ENCODE results near the gene MYMK.

DNA sequence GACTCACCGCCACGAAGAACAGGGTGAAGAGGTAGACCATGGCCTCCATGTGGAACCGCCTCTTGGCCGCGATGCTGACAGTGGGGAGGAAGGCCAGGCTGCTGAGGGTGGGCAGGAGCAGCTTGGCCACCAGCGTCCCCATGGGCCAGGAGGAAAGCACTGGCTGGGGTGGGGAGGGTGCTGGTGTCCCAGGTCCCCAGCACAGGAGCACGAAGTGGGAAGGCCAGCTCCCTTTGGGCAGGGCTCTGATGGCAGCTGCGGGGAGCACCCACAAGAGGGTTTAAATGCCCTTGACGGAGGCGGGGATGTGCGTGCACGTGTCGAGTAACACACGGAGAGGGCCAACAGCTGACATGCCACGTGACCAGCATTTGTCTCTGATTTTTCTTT, at the start of gene MYMK:
Gene MYMK (minus strand): TSS at position 257 of the 390 bp plus-strand sequence.
- RRBS: no CpG with 5 or more reads among the region's 15 CpGs

DNA sequence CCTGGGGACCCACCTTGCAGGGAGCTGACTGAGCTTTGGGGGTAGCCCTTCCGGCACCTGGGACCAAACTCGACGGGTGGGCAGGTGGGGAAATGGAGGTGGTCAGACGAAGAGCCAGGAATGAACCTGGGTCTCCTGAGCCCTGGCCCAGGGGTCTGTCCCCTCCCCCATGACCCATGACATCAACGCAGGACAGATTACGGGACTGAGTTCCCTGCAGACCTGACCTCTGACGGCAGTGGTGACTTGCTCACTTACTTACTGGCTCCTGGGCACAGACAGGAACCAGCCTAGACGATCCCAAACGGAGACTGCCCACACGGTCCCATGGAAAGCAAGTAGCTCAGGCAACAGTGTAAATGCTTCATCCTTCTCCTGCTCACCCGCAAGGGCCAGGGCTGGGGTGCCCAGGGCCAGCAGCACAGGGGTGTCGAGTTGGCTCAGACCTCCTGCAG, 5.4 kb downstream of the ADAMTSL2 start:
- RRBS: 95% methylated on average over 1 of the region's 12 CpGs

GRCh38 chr9:133634027-133634638, 2.0 kb upstream of the DBH start:
- RRBS: no CpG with 5 or more reads among the region's 24 CpGs

- RRBS: 70% methylated on average over 15 of the region's 31 CpGs
Measured at GRCh38 chr9:133711620-133712338, 26.4 kb downstream of the SARDH start.

DNA sequence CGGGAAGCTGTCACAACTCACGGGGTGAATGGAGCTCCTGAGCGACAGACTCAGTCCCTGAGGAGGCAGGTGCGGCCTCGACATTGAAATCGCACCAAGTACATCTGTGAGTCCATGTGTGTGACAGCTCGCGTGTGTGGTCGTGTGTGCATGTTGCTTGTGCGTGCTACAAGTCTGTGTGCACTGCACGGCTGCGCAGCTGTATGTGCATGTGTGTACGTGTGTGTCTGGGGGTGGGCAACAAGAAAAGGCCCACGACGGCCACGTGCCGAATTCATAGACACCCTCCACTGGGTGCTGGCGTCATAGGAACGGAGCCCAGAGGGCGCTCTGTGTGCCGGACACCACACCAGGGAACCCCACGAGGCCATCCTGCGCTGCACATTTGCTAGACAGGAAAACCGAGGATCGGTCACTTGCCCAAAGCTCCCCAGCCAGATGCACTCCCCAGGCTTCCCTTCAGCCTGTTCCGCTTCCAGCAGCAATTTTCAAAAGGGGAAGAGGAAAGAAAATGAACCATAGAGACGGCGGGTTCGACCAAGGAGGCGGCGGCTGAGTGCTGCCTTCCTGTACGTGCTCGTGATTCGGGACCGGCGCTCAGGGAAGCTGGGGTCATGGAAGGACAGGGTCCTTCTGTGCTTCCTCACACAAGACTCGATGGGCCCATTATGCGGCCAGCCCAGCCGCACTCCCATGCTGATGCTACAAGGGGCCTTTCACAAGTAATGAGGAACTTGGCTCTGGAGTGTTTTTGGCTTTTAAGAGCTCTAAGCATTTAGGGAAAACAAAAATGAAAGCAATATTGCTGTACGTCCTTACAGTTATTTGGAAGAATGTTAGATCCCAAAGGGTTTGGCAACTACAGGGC, 124.5 kb upstream of the SARDH start:
- RRBS: no CpG with 5 or more reads among the region's 40 CpGs

DNA sequence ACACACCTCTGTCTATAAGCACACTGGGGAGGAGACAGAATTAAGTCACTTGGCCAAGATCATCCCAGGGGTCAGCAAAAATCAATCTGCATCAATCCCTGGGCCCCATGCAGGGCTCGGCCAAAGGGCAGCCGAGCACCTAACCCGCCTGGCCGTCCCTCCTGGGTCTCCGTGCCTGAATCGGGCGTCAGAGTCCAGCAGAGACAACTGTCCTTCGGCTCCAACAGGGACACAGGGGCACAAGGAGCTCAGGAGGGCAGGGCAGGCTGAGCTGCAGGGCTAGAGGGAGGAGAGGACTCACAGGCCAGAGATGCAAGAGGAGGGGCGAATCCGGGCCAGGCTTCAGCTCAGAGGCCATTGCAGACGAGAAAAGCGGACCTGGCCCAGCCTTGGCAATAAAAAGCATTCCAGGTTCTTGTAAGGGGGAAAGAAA, 99.7 kb downstream of the VAV2 start:
- RRBS: no CpG with 5 or more reads among the region's 12 CpGs

GRCh38 chr9:133934275-133935599, 57.4 kb downstream of the VAV2 start:
- RRBS: 60% methylated on average over 5 of the region's 35 CpGs

DNA sequence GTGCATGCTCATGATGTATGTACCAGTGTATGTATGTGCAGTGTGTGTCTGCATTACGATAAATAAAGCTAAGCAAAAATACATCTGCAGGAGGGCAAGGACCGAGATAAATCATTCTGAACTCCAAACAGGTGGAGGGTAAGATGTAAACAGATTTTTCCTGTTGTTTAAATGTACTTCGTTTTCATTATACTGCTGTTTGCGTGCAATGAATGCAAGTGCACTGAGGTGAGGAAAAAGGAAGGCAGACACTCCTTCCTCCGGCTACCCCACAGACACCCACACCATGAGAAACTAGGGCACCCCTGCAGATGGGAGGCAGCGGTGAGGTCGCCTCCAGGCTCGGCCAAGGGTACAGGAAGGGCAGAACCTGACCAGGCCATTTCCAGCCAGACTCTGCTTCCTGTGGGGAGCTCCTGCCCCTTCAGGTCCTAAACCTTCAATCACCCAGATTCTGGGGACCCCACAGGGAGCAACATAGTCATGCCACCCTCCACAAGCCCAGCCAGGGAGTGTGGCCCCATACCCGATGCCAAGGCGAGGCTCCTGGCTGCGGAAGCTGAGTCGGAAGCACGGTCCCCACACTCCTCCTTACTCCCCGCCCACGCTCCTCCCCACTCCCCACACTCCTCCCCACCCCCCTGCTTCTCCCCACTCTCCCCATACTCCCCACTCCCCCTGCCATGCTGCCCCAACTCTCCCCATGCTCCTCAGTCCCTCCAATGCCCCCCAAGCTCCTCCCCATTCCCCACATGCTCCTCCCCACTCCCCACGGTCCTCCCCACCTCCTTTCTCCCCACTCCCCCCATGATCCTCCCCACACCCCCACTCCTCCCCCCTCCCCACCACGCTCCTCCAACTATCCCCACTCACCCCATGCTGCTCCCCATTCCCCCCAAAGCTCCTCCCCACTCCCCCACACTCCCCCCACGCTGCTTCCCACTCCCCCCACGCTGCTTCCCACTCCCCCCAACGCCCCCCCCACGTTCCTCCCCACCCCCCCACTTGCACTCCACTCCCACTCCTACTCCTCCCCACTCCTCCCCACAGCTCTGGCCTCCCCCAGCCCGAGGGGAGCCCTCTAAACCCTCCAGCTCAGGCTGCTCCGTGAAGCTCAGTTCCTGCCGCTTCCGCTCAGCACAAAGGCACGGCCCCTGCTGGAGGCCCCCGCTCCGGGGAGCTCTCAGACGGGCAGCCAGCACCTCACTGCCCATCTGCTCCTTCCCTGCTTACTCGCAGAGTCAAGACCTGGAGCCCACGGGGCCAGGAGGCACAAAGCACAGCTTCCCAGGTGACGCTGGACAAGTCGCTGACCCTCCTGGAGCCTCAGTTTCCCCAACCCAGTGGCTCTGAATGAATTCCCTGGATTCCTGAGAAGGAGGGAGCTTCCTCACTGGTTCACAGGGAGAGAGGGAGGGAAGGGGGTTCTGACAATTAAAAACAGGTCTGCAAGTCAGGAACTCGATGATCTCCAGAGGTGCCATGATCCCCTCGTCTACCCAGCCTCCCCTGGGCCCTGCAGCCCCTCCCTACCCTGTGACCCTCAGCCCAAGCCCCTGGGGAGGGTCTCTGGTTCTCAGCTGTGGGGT, 36.7 kb downstream of the VAV2 start:
- RRBS: no CpG with 5 or more reads among the region's 35 CpGs

DNA sequence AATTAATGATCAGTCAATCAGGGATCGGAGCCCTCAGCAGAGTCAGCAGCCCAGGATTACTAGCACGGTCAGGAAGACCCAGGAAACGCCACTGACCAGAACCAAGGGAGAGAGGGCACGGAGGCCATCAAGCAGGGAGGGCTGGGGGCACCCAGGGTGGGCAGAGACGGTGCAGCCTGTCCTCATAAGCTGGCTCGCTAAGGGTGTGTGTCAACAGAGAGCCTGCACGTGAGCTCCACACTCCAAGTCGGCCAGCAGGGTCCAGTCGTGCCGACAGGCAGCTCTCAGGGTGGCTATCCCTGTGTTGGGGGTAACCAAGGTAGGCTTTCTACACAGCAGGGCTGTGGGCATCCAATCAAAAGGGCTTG, 28.9 kb downstream of the VAV2 start:
- RRBS: no CpG with 5 or more reads among the region's 10 CpGs

DNA sequence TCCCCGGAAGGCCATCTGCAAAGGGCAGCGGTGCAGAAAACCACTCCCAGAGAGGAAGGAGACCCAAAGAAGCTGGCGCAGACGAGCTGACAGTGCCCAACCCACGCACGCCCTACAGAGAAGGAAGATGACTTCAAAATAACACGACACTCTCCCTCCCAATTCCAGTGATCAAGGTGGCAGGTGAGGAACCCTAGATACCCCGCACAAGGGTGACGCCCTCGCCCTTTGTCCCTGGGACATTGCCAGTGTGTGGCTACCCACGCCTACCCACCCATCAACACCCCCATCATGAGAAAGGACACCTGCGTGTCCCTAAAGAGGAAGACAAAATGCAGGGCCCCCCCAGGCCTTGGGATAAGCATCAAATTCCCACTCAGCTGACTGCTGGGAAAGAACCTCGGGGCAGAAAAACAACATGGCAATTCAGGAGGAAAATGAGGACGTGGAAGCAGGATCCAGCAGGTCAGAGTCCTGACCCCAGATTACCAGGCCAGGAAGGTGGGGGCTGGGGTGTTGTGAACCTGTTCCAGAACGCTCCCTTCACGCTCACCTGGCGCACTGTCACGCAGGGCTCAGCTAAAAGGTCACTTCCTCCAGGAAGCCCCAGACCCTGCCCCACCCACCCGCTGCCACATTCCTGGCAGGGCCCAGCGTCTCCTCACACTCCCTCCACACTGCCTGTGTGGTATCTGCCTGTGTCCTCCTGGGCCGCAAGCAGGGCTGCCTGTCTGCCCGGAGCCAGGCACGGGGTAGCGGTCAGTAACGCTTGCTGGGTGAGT, 18.4 kb downstream of the VAV2 start:
- RRBS: 86% methylated on average over 1 of the region's 25 CpGs

DNA sequence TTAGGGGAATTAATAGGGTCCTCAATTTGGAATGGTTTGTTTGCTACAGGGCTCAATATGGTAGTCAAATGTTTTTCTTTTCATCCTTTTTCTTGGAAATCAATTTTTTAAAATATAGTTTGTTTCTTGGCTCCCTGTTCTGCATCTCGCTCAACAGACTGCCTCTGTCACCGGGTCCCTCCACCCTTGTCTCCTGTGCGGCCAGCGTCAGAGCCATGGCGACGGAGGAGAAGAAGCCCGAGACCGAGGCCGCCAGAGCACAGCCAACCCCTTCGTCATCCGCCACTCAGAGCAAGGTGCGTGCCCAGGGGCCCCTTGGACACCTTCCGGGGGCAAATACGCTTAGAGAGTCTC, 3.8 kb downstream of the WDR5 start:
- RRBS: no CpG with 5 or more reads among the region's 14 CpGs

- RRBS: no CpG with 5 or more reads among the region's 25 CpGs
Measured at GRCh38 chr9:134169488-134170270, 33.8 kb downstream of the WDR5 start.

DNA sequence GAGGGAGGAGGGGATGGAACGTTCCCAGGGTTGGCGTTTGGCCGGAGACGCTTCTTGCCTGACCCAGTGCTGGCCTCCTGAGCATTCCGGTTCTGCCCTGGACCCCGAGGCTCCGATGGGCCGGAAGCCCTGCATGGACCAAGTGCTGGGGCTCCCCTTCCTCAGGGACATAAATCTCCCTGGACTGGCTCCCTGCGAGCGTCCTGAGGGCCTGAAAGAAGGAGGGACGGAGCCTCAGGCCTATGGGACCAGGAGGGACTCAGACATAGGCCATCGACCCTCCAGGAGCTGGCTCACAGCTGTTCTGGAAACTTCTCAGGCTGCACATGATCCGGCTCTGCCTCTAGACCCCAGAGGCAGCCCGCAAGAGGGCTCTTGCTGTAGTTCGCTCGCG, 36.6 kb downstream of the WDR5 start:
- RRBS: 56% methylated on average over 4 of the region's 17 CpGs

GRCh38 chr9:134293247-134294194, 32.7 kb upstream of the RXRA start:
- RRBS: 6% methylated on average over 9 of the region's 34 CpGs

- RRBS: no CpG with 5 or more reads among the region's 8 CpGs
Measured at GRCh38 chr9:134318709-134319153, 7.5 kb upstream of the RXRA start.

GRCh38 chr9:134323247-134323461, 3.1 kb upstream of the RXRA start:
- RRBS: no CpG with 5 or more reads among the region's 5 CpGs

GRCh38 chr9:134356477-134357559, 30.6 kb downstream of the RXRA start:
- RRBS: no CpG with 5 or more reads among the region's 35 CpGs

- RRBS: no CpG with 5 or more reads among the region's 29 CpGs
Measured at GRCh38 chr9:134371625-134372297, 45.5 kb downstream of the RXRA start.

DNA sequence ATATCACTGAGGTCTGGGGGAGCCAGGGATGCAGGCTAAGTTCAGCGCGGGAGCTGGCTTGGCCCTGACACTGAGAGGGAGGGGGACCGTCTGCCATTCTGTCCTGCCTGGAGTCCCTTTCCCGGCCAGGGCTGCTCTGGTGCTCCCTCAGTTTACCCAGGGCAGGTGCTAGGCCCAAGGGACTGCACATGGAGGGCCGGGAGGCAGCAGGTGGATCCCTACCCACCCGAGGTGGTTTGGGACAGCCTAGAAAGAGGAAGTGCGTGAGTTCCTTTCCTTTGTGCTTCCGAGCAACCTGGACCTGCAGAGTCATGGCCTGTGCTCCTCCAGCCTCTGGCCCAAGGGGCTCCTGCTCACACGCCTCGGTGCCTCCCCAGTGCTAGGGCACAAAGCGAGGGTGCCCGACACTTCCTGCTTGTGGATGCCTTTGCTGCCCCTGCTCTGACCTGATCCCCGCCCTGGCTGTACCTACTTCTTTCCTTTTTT, 79.2 kb downstream of the RXRA start:
- RRBS: 95% methylated on average over 2 of the region's 13 CpGs

GRCh38 chr9:134409913-134410810, 83.9 kb downstream of the RXRA start:
- RRBS: 90% methylated on average over 2 of the region's 18 CpGs